Fallopian tube (tissue), 1 donor: ENCODE measurements around the genes DEFB119 and BCL2L1.

GRCh38 chr20:25309278-25309890 lies 61.5 kb downstream of the PYGB start:
- PRO-cap = no peak

DNA sequence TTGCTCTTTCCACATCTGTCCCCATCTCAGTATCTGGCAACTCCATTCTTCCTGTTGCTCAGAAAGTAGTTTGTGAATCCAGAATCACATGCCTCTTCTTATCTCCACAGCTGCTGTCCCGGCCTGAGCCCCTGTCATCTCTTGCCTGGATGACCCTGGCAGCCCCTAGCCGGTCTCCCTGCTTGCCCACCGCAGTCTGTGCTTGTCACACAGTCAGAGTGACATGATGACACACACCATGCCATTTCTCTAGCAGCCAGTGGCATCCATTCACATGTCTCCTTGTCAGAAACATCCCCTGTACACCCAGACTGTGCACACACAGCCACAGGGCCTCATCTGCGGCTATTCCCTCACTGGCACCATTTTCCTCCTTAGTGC lies 9.7 kb downstream of the ABHD12 start:
- PRO-cap = no peak

- PRO-cap = no peak
These were observed 52.5 kb downstream of the NINL start for GRCh38 chr20:25532555-25533597.

DNA sequence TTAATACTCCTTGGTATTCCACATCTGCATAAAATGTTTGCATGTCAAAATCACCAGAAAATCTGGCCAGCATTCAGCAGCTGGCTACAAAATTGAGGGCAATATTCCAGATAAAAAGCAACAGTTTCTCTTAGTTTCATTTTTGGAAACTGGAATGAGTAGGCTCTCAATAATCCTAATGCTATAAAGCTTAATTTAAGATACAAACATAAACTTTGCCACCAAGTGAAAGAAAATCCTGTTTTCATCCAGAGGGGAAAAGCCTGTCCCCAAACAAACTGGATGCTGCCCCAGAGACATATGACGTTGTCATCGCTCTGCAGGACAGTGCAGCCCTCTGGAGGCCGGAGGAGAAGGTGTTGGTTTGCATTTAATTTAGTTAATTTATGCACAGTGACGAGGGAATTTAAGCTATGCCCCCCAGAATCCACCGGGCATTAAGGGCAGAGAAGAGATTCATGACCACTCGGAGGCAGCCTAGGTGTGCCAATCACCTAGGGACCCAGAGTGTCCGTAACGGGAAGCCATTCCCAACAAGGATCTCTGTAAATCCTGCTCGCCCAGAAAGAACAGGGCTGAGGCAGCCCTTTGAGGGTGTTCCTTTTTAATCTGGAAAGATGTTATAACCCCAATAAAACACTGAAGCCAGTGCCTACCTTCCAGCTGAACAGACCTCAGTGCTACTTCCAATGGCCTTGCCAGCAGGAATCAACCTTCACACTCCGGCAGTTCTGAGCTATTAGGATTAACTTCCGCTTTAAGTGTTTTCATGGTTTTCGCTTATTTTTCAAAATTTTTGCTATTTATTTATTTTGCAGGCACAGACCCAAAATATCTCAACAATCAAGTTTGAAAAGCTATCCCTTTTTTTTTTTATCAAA lies 45.0 kb downstream of the NINL start:
- PRO-cap = no peak

DNA sequence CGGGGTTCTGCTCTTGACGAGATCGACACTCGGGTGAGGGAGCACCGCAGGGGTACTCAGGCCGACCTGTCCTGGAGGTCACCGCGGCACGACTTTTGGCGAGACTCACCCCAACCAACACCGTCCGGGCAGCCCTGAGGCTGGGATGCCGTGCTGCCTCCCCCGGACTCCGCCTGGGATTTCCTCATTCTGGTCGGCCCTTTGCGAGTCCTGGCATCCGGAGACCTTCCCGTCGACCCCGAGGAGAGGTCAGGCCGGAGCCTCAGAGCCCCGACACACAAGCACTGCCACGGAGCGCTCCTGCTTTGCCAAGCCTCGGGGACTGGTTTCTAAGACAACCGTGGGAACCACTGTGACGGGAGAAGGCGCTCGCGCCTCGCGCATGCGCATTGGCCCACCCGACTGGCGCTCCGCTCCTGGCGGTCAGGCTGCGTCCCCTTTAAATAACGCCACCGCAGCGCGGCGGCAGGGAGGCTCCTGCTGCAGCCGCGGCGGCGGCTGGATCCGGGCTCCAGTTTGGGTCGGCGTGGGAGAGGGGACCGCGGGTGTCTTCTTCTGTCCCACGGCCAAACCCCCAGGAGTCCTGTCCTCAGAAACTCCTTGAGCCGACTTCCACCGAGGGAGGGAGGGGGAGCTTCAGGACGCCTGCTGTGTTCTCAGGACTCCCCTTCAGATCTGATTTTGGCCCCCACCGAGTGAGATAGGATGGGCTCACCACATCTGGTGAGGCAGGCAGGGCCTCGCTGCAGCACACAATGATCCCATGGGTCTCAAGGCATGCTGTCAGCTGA lies 166.5 kb upstream of the ZNF337 start:
- PRO-cap = bidirectional peak, plus-strand start at position 514 of the sequence, minus-strand start at position 329 of the sequence

DNA sequence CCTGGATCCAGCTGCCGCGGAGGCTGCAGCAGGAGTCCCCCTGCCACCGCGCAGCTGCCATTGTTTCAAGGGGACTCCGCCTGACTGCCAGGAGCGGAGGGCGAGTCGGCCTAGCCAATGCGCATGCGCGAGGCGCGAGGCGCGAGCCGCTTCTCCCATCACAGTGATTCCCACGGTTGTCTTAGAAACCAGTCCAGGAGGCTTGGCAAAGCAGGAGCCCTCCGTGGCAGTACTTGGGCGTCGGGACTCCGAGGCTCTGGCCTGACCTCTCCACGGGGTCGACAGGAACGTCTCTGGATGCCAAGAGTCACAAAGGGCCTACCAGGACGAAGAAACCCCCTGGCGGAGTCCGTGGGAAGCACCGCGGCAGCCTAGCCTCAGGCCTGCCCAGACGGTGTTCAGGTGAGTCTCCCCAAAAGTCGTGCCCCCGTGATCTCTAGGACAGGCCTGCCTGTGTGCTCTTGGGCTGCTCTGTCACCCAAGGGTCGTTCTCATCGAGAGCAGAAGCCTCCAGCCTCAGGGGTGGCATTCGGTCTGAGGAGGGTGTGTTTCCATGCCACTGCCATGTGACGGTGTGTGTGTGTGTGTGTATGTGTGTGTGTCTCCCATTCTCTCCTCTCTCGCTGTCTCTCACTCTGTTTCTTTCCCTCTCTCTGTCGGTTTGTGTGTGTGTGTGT lies 290.7 kb upstream of the ZNF337 start:
- PRO-cap = no peak

DNA sequence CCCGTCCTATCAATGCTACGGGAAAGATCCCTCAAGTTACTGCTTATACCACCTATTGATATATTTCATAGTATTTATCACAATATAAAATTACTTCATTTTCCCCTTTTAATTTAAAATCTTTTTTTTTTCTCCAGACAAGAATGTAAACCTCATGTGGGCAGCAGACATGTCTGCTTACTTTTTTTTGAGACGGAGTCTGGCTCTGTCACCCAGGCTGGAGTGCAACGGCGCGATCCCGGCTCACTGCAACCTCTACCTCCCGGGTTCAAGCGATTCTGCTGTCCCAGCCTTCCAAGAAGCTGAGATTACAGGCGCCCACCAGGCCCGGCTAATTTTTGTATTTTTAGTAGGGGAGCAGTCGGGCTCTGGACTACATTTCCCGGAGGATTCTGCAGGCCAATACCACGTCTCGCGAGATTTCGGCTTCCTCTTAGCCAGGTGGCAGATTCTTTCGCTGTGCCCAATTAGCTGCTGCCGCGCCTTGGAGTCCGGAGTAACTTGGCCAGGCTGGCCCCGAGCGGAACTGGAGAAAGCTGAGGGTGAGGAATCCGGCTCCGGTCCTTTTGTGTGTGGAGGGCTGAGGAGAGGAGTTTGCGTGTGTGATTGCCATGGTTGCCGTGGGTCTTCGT lies 312.8 kb upstream of the ZNF337 start:
- PRO-cap = unidirectional peak, plus-strand start at position 499 of the sequence

GRCh38 chr20:30288843-30289278 lies 968.6 kb upstream of the DEFB115 start:
- PRO-cap = bidirectional peak, plus-strand start at chr20:30289409, minus-strand start at chr20:30289183

GRCh38 chr20:30512675-30512930 lies 744.9 kb upstream of the DEFB115 start:
- PRO-cap = unidirectional peak, minus-strand start at chr20:30512829

- PRO-cap = no peak
These were observed at the start of gene DEFB119 for GRCh38 chr20:31390432-31390979. Gene DEFB119, minus strand, starts transcription at chr20:31390590.

- PRO-cap = unidirectional peak, minus-strand start at chr20:31475720
These were observed 434 bp downstream of the REM1 start for GRCh38 chr20:31475518-31475925.

DNA sequence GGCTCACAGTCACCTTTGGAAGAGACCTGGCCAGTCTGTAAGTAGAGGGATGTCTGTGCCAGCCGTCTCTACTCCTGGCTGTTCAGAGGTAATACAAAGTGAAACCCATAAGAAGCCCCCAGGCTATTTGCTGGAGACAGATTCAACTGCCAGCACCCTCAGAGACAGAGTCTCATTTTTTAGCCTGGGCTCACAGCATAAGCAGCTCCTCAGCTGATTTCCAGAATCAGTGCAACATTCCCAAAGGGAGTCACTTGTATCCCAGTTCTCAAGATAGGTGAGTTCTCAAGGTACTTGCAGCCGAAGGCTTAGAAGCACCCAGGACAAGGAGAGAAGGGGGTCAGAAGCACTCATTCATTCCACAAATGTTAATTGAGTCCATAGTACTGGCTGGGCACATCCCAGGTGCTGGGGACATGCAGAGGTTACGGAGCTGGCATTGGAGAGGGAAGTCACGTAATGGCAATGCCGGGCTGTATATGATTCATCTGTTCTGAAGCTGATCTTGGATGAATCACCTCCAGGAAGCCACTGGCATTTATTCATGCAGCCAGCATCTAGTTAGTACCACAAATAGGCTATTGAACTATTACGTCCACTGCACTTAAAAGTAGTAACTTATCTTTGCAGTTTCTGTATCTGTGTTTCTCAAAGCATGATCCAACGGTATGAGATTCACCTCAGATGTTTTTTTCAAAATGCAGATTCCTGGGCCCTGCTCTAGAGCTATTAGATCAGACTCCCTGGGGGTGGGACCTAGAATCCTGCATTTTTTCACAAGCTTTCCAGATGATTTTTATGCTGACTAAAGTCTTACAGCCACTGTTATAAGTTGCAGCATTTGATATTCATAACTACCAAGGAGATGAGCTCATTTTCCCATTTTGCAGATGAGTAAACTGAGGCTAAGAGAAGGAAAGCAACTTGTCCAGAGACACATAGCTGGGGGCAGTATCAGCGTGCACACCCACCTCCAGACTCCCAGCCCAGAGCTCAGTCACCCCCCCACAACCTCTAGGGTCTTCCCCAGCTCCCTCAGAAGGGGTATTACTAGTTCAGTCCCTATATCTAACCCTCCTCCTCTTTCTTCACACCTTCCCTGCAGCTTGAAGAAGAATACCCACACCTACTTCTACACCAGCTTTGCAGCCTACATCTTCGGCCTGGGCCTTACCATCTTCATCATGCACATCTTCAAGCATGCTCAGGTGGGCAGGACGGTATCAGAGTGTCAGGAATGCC lies 13.8 kb downstream of the MCTS2 start:
- PRO-cap = no peak

GRCh38 chr20:31572236-31573181 lies 25.3 kb downstream of the MCTS2 start:
- PRO-cap = bidirectional peak, plus-strand start at chr20:31573010, minus-strand start at chr20:31572821

GRCh38 chr20:31604985-31605204 lies 194 bp upstream of the ID1 start:
- PRO-cap = bidirectional peak, plus-strand start at chr20:31605289, minus-strand start at chr20:31605145

GRCh38 chr20:31663853-31665027 lies 26.5 kb downstream of the COX4I2 start:
- PRO-cap = no peak

GRCh38 chr20:31698615-31699684 lies 23.7 kb downstream of the BCL2L1 start:
- PRO-cap = no peak

DNA sequence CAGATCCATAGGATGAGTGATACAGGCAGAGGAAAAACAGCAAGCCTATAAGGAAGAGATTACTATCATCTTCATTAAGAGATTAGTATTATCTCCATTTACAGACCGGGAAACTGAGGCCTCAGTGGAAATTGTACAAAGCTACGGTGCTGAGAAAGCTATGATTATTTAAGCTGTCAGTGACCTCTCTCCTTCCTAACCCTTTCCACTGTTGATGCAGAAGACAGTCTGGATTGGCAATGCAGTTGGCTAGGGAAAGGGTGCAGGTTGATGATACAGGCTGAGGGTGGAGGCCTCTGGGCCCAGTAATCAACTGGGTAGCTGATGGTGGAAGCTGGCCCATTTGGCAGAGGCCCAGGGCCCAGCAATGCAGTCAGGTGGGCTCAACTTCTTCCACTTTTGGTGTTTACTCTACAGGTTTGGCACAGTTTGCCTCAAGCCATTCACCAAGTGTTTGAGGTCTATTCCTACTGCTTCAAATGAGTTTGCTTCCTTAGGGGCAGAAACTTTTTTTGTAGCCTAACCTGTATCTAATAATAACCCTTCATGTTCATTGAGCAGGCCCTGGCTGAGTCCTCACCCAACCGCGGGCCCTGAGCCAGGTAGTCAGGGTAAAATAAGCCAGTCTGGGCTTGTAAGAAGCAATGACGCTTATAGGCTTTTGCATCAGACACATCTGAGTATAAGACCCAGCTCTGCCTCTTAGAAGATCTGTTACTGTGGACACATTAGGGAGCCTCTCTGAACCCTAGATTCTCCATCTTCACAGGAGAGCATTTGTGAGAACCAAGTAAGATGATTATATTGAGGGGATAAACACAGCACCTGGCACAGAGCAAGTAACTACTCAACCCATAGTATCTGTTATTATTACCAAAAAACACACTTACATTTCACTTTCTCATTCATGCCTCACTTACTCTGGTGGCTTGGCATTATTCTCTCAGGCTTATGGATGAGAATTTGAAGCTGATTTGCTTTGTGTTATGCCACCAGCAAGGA lies 12.0 kb downstream of the BCL2L1 start:
- PRO-cap = no peak

DNA sequence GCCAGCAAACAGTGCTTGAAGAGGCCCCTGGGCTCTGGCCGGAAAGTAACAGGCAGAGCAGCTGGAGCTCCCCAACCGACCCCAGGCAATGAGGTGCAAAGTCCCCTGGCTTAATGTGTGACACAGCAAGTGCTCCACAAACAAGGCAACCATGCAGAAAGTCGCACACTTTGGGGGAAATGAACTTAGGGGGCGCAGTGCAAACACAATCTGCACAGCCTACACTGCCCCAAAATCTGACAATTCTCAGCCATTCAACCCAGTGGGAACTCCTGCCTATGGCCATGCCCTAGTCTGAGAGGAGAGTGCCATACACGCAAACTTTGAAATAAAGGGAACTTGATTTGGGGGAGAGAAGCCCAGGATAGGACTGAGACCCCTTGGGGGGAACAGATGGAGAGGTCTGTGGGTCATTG lies 1.8 kb downstream of the BCL2L1 start:
- PRO-cap = no peak

DNA sequence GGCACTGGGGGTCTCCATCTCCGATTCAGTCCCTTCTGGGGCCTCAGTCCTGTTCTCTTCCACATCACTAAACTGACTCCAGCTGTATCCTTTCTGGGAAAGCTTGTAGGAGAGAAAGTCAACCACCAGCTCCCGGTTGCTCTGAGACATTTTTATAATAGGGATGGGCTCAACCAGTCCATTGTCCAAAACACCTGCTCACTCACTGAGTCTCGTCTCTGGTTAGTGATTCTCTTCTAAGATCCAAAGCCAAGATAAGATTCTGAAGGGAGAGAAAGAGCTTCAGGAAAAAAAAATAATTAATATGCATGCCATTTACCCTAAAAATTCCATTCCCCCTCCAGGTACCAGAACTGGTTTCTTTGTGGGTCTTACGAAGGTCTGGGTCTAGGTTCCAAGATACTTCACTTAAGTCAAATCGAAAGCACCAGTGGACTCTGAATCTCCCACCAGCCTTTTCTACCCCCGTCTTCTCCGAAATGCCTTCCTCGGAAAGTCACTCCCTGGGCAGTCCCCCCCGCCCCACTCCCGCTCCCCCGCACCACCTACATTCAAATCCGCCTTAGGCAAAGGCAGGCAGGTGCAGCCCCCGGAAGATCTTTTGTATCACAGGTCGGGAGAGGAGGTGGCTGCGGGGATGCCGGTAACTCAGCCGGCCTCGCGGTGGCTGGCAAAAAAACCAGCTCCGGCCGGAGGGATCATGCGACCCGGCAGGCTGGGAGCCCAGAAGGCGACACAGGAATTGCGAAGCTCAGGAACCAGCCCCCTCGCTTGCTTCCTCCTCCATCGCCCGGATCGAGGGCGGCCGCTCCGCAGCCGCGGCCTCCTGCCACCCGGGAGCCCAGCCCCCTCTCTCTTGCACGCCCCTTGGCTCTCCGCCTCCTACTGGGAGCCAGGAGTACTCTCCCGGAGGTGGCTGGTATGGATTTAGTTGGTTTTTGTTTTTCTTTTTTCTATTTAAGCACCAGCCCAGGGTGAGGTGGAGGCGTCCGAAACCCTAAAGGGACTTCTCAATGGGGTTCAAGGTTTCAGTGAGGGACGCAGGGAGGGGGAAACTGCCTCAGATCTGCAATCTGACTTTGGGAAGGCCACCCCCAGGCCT lies at the start of gene BCL2L1:
TSS of gene BCL2L1 (minus strand) at position 800 of the 1,102 bp plus-strand sequence.
- PRO-cap = bidirectional peak, plus-strand start at position 611 of the sequence, minus-strand start at position 480 of the sequence; bidirectional peak, plus-strand start at position 733 of the sequence, minus-strand start at position 828 of the sequence

DNA sequence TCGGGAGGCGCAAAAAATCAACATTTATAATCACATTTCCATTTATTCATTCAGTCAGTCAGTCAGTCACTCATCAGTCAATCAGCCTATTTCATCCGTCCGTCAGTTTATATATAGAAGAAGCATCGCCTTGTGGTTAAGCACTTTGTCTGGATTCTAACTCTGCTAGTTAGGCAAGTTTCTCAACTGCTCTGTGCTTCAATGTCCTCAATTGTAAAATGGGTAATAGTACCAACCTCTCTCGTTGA lies 1.3 kb upstream of the BCL2L1 start:
- PRO-cap = no peak